Colonic mucosa (tissue), 1 donor: ENCODE results near the gene KCNG3.

GRCh38 chr2:42329822-42330485 is 31.1 kb downstream of the COX7A2L start:
- PRO-cap: no peak

GRCh38 chr2:42493895-42494401 is at the start of gene KCNG3:
Gene KCNG3 (minus strand): TSS chr2:42493982.
- PRO-cap: bidirectional peak, plus-strand start at chr2:42494241, minus-strand start at chr2:42493977

GRCh38 chr2:42754065-42754760 is 9.7 kb downstream of the OXER1 start:
- PRO-cap: no peak

- PRO-cap: no peak
Observed at GRCh38 chr2:42917233-42917757, 124.9 kb upstream of the HAAO start.

- PRO-cap: no peak
Observed at GRCh38 chr2:42927500-42928146, 135.2 kb upstream of the HAAO start.

DNA sequence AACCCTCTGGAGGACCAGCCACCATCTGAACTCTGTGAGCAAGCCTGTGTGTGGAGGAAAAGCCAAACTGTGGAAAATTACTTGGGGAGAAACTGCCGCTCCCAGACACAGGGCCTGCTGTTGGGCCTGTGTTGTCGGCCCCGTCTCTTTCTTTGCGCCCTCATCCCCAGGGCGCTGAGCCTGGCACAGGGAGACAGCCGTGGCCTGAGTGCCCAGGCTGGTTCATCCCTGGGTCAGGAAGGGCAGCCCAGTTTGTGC is 167.9 kb upstream of the HAAO start:
- PRO-cap: no peak

DNA sequence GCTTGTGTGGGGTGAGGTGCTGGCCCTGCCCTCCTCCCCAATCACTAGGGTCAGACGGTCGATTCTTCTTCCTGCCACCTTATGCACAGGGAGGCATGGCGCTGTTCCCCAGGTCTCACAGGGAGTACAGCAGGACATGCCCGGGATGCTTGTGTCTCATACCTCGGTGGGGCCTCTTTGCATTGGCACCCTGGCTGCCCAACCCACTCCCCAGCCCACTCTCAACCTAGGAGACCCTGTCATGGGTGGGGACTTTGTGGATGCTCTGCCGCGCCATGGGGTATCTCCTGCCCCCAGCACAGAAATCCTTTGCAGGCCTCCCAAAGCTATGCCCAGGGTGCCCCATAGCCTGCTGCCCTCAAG is 213.9 kb upstream of the HAAO start:
- PRO-cap: bidirectional peak, plus-strand start at position 61 of the sequence, minus-strand start outside the sequence

GRCh38 chr2:43067702-43068478 is 158.5 kb downstream of the ZFP36L2 start:
- PRO-cap: no peak

GRCh38 chr2:43082425-43082870 is 144.0 kb downstream of the ZFP36L2 start:
- PRO-cap: no peak

GRCh38 chr2:43159853-43160157 is 66.6 kb downstream of the ZFP36L2 start:
- PRO-cap: unidirectional peak, minus-strand start at chr2:43159973

- PRO-cap: no peak
Observed at GRCh38 chr2:43168233-43168715, 58.1 kb downstream of the ZFP36L2 start.

GRCh38 chr2:43219885-43220782 is 6.3 kb downstream of the ZFP36L2 start:
- PRO-cap: bidirectional peak, plus-strand start at chr2:43220101, minus-strand start at chr2:43220020; bidirectional peak, plus-strand start at chr2:43220551, minus-strand start at chr2:43220176; bidirectional peak, plus-strand start at chr2:43220751, minus-strand start at chr2:43220625

DNA sequence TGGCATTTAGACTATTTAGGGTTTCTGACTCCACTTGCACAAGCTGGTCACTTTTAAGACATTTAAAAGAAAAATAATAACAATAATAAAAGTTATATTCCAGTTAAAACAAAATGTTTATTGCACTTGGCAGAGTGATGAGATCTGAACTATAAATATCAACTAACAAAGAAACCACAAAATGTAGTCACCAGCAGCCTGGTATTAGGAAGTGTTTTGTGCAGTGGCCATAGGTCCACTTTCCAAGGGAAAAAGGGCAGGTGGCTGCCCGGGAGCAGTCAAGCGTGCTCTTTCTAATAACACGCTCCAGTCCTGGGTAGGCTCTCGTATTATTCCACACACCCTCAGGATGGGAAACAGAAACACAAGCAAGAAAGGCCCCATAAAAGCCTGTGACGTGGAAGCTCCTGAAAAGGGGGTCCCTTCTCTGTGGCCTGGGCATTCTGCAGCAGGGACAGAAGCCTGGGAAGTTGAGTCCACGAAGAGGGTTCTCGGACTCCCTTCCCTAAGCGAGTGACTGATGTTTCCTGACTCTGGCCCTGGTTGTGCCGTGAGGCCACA is 87.0 kb upstream of the ZFP36L2 start:
- PRO-cap: no peak

DNA sequence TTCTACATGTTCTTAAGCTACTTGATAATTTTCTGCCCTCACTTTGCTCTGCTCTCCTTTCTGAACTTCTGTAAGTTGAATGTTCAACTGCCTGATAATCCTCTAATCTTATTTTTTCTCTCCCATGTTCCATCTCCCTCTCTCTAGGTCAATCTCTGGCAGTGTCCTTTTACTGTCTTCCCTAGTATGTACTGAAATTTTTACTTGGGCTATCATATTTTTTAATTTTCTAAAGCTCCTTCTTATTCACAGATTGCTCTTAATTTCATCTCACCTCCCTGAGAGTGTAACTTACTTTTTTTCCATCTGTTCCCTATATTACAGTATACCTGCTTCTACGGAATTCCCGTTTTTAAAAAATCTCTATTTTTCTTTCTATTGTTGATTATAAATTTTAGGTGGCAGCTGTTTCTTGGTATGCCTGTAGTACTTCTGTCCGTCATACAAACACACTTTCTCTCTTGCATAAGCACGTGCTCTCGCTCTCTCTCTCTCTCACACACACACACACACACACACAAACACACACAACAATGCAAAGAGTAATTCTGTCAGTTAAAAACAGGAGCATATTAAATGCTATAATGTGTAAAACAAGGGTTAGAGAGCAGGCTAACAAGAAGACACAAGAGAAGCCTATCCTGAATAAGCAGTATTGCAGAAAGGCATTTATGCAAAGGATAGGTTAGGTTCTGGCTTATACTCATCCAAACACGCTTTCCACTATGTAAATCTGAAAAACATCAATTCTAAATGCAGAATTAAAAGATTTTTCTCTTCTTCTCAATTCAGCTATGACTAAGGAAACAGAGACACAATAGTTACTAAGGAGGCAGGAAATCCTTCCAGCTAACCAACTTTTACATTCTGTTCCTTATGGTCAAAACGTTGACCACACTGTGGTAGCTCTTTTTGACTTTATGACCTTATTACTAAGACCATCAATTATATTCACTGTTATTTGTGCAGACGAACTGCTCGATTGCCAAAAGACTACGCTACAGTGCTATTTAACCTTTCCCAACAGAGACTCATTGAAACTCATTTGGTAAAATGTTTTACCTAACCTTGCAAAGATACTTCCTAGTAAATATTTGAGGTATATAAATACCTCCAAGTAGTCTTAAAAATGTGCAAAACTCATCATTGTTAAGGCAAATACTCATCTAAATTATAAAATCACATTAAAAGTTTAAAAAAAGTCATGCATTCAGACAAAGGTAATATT is 140.4 kb downstream of the THADA start:
- PRO-cap: no peak

DNA sequence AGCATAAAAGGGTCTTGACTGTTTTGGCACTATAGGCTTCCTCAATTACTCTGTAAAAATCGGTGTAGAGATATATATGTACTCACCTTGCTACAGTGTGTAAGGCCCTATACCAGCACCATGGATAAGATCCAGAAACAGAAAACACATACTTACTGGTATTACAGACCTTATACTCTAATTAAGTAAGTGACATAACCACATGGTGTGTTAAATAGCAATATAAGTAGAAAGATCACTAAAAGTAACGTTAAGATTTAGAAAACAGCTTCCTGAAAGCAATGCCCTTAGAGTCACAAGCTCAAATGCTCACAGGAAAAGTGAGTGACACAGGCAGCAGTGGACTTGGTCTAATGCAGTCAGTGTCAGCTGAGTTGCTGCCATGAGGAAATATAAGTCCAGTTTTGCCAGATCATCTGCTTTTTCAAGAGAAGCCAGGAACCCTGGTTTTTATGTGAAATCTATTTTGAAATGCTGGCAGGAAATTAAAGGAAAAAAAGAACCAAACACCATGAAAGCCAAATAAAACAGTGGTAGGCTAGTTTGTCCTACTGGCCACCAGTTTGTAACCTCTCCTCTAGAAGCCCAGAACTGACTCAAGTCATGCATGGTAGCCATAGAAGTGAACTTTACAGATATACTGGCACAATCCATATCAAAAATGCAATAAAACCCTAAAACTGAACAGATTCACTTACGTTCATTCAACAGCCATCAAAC is 109.3 kb downstream of the THADA start:
- PRO-cap: no peak

GRCh38 chr2:43666402-43666601 is 9.9 kb downstream of the C1GALT1C1L start:
- PRO-cap: no peak

DNA sequence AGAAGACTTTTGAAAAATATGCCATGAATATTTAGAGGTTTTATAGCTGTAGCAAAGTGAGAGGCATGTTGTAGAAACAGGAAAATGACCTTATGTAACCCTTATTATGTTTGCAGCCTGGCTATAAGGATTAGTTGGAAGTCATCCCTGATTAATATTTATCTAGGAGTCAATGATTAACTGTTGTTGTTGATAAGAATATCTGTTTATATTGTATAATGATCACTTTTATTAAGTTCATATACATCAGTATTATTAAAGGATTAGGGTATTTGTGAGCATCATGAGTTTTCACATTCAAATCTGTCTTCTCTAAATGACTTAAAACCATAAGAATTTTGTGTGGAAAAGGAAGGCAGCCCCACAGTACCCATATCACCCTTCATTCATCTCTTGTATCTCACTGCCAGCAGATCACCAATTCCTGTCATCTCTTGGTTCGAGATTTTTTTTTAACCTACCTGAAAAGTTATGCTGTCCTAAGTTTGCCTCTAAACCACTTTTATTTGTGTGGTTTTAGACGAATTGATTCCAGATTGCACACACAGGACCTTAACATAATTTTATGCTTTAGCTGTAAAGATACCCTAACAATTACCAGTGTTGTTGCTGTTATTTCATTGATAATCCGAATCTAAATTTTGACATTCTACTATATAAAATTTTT is 32.1 kb downstream of the ABCG5 start:
- PRO-cap: no peak

GRCh38 chr2:43841353-43841998 is 2.7 kb downstream of the ABCG8 start:
- PRO-cap: no peak

DNA sequence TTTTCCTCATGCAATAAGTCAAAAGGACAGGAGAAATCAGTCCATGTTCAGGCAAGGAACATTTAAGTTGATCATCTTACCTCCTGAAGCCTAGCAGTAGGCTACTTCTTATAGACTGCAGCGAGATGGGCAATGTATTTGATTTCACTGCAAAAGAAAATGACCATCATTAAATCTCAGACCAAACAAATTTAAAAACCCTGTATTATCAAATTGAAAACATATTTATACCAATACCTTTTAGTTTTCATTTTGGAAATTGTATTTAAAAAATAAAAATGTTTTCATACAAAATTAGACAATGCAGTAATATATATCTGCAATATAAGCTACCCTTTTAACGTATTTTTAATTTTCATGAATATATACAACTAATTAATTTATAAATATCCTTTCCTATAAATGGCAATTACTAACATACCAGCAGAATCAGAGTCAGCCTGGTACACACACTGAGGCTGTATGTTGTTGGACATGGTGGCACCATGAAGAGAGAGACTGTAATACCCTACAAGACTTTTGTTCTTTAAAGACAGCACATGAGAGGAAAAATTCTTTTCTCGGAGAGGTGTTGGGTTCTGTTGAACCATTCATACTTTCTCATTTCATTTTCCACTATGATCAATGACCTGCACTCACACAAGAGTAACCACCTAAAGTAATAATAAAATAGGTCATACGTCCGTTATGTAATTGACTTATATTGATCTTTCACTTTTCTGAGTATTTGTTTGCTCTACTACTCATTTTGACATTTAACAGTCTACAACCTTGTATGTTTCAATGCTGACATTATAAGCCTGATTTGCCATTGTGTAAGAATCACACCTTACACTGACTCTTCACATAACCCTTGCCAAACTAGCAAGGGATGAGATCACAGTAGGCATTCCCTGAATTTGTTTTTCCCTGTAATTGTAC is 38.2 kb downstream of the LRPPRC start:
- PRO-cap: no peak

DNA sequence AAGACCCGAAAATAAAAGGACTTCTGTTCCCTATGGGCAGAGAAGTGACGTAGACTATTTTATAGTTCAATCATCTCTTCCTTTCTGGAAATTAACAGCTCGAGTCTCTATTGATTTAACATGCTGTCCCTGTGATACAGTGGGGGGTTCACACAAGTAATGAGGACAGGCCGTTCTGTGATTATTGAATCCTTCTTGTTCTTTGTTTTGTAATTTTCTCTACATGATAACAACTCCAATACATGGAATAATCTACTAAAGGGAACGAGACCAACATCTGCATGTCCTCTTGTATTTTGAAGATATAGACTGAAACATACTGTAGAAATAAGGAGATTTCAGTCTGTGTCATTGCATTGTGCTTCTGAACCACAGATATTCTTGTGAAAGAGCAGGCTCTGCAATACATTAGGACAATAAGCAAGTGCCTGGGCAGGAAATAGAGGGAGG is 65.8 kb upstream of the PPM1B start:
- PRO-cap: no peak